GM12891 (cell line): ENCODE results near the gene RNF182.

GRCh38 chr6:11042946-11044117, 773 bp downstream of the ELOVL2 start:
- RRBS, result 2% methylated on average over 40 of the region's 80 CpGs

GRCh38 chr6:11194290-11194873, 38.1 kb downstream of the NEDD9 start:
- RRBS, result no CpG with 5 or more reads among the region's 5 CpGs

DNA sequence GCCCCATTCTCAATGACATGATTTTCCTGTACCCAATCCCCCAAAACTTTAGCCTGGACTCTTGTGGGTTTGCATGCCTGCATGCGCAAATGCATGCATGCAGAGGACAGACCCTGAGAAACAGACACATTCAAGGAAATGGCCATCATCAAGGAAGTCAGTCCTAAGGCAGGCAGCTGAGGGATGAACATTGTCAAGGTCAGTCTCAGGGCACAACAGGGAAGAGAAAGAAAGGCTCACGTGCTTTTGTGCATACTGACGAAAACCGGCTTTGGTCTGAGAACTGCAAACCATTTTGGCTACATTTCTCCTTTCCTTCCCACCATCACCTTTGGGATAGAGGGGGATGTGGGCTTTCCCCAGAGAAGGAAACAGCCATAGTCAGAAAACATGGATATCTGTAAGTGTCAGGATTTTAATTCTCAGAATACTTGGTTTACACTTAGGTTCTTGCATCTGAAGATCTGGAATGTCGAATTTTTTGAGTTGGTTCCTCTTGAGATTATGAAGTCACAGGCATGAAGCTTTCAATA, 12.9 kb downstream of the NEDD9 start:
- RRBS, result no CpG with 5 or more reads among the region's 5 CpGs

DNA sequence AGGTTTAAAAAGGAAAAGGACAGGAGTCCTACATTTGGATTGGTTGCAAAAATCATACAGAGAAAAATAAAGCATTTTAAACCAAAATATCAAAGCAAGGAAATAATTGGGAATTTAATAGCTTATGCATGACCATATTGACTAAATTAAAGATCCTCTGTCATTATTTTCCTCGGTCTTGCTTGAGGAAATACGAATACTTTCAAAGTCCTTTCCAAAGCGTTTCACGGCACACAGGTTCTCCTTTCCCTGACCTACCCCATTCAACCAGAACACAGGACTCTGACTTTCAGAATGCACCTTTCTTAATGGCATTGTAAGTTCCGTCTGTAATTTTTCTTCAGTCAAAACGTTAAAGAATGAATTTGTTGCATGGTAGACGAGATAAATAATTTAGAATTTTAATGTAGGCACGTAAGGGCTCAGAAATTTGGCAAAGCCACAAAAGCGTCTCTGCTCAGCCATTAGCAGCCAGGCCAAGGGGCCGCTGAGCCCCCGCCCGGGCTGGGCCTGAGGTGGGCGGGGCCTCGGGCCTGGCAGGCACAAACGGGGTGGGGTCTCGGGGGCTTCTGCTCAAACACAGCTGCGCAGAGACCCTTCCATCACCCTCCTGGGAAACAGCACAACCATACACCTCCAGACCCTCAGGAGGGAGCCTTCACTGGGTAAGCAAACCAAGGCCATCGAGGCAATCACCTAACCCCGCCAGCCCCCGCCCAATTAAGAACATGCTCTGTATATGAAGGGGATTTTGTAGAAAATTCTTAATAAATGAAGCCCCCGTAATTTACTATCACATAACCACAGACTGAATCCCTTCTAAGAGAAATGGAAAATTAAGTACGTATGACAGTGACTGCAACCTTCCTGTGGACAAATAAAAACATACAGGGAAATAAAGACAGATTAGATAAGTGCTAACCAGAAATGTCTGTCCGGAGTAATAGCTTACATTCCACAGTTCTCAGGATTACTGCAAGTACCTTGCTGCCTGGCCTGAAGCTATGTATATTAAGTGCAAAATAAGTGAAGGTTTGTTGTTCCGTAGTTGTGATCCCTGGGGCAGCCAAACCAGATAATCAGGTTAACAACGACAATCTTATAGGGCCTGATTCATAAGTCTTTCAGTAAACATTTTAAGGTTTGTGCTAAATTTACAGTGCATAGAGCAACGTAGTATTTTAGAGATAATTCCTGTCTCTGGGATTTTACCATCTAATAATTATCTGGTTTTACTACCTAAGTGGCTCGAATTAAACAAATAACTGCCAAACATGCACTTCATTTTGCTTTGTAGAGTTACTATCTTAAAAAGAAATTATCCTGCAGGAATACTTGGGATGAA, 3.1 kb downstream of the NEDD9 start:
- RRBS, result no CpG with 5 or more reads among the region's 27 CpGs

DNA sequence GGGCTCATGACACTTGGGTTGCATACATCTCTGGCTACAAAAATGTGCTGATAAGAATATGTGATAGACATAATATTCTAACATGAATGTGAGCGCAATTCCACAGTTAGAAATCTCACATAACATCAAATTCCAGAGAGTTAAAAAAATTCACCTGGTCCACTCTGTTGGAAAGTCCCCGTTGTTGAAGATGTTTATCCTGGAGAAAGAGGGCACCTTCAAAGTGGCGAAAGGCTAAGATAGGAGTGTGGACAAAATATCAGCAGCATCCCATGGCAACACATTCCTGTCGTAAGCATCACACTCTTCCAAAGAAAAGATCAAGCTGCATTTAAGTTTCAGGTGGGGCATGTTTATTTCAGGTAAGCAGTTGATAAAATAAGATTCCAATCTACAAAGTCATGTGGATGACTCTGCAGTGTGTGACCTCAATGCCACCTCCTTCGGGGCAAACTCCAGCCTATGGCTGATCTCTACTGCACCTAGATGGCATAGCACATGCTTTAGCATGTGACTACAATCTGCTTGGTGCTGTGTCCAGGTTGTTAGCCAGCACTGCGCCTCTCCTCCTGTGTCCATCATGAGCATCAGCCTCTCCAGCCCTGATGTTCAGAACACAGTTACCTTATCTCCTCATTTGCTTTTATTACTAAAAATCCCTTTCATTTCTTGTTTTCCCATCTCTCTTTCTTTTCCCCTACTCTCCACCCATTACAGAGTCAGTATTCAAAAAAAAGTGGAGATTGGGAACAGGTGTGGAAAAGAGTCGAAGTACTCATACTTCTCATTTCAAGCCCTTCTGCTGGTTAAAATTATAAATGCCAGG, 111.9 kb upstream of the NEDD9 start:
- RRBS, result no CpG with 5 or more reads among the region's 7 CpGs

- RRBS, result no CpG with 5 or more reads among the region's 1 CpG
Observed at GRCh38 chr6:11433738-11434340, 103.7 kb upstream of the TMEM170B start.

DNA sequence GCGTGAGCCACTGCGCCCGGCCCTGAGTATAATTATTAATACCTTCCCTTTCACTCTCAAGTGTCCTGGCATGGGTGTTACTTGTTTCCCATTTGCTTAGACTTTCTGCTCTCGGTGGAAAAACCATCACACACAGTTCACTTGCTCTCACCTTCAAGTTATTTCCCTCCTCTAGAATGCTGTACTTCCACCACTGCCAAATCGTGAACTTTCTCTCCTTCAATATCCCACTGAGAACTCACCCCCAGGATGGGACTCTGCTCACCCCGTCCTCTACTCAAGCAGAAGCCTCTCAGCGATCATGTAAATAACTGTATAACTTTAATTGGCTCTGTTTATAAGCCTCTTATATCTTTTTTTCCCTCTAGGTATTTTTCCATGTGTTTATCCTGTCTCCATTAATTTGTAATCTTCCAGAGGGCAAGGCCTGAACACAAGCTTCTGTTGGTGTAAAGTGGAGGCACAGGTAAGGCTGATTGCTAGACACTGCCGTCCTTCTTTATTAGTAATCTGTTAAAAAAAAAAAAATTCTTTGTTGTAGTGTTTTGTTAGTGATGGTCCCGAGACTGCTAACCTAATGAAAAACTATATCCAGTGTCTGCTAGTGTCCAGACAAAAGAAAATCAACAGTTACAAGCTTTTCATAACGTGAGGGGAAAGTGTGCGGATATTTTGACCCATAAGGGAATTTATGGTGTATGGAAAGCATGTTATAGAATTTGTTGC, 4.4 kb upstream of the HIVEP1 start:
- RRBS, result no CpG with 5 or more reads among the region's 11 CpGs

- RRBS, result no CpG with 5 or more reads among the region's 6 CpGs
Observed at GRCh38 chr6:12122477-12122952, 110.4 kb downstream of the HIVEP1 start.

DNA sequence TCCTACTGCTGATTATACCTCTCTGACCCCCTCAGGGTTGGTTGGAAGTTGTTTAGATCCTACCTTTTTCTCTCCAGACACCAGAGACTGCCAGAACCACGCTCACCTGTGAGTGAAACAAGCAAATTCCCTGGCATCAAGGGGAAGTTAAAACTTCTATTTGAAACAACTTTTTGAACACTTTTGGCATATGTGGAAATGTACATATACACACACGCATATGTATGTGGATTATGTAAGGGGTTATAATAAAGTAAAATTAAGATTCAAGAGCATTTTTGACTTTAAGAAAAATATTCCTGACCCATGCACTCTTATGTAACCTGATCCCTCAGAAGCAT, 40.4 kb upstream of the EDN1 start:
- RRBS, result no CpG with 5 or more reads among the region's 2 CpGs

GRCh38 chr6:12646672-12646919, 70.0 kb upstream of the PHACTR1 start:
- RRBS, result no CpG with 5 or more reads among the region's 1 CpG

DNA sequence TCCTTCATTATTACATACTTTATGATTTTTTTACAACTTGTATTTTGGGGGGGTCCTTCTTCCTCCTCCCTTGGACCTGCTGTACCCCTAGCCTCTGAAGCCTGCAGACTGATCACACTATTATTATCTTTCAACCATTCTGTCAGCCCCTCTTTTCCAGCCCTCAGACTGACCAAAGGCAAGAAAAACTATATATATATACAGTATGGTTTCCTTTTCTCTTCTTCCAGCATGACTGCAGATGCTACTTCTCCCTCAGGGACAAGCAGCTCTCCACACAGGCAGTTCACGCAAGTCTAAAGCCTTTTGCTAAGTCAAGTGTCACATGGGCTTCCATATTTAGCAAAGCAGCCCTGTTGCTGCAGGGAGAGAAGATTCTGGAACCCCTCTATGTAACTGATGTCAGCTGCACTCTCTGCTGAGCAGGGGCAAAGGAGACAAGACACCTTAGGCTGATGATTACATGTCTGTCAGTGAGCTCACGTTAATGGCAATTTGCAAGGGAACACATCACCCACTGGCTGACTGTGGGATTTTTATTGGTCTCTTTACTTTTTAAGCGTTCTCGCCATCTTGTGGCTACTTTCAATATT, 177.0 kb downstream of the PHACTR1 start:
- RRBS, result no CpG with 5 or more reads among the region's 4 CpGs

DNA sequence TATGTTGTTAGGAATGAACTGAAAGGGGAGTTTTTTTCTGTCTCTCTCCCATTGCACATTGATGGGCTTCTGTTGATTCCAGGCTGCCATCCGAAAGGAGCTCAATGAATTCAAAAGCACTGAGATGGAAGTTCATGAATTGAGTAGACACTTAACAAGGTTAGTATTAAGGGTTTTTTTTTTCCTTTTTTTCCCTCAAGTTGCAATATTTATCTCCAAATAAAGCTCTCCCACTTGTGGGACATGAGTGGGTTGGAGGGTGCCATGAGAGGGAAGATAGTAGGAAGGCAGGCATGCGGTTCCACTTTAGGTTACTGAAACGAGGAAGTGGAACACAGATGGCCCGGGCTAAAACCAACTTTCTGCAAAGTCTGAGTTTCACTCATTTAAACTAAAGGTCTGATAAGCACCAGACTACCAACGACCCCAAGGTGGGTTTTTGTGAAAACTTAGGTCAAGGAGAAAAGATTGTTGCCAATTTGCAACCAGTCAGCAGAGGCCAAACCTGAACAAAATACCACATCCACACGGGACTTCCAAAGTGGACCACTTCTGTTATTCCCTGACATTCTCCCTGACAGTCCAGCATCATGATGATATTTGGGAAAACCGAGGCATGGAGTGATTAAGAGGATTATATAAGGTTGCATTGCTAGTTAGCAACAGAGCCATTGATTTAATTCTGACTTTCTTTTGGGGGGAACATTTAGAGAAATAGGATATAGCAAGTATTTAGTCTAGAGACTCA, 42.1 kb downstream of the TBC1D7 start:
- RRBS, result no CpG with 5 or more reads among the region's 7 CpGs

- RRBS, result no CpG with 5 or more reads among the region's 1 CpG
Observed at GRCh38 chr6:13381430-13381837, 53.1 kb upstream of the TBC1D7 start.

- RRBS, result no CpG with 5 or more reads among the region's 40 CpGs
Observed at GRCh38 chr6:13488169-13488592, 781 bp upstream of the GFOD1 start.

DNA sequence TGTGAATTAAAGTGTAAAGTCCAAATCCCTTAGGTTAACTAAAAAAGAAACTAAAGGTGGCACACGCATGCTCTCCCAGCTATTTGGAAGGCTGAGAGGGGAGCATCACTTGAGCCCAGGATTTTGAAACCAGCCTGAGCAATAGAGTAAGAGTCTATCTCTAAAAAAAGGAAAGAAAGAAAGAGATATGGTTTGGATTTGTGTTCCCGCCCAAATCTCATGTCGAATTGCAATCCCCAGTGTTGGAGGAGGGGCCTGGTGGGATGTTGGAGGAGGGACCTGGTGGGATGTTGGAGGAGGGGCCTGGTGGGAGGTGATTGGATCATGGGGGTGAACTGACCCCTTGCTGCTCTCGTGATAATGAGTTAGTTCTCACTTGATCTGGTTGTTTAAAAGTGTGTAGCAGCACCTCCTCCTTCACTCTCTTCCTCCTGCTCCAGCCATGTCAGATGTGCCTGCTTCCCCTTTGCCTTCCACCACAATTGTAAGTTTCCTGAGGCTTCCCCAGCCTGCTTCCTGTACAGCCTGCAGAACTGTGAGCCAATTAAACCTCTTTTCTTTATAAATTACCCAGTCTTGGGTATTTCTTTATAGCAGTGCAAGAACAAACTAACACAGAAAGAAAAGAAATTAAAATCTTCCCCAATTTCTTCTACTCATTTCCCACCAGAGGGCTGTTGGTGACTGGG, 25.4 kb upstream of the SIRT5 start:
- RRBS, result no CpG with 5 or more reads among the region's 4 CpGs

- RRBS, result no CpG with 5 or more reads among the region's 3 CpGs
Observed at GRCh38 chr6:13558773-13559249, 15.6 kb upstream of the SIRT5 start.

GRCh38 chr6:13710399-13711464, 903 bp downstream of the RANBP9 start:
- RRBS, result under 1% methylated on average over 35 of the region's 97 CpGs

DNA sequence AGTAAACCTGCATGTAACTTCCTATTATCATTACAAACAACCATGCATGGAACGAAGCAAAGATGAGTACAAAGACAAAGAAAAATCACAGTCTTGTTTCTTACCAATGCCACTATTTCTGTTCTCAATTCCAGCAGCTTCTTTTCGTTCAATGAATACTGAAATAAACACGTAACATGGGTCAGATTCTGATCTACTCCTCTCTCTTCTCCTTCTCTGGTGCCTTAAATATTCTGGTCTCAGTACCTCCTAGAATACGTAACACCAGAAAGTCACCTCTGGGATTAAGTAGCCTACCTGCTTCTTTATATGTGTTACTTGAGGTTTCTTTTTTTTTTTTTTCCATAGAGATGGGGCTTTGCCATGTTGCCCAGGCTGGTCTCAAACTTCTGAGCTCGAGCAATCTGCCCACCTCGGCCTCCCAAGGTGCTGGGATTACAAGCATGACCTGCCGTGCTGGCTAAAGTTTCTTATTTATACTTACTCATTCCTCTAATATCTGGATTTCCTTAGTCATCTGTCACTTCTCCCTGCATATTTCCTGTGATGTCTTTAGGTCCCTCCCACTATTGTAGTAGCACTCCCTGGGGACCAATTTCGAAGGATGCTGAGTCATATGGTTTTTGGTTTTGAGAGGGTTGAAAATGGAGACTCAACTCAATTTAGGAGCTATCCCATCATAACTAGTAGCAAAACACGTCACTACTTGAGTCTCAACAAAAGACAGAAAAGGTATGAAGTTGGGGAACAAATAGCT, 20.4 kb downstream of the MCUR1 start:
- RRBS, result no CpG with 5 or more reads among the region's 9 CpGs

DNA sequence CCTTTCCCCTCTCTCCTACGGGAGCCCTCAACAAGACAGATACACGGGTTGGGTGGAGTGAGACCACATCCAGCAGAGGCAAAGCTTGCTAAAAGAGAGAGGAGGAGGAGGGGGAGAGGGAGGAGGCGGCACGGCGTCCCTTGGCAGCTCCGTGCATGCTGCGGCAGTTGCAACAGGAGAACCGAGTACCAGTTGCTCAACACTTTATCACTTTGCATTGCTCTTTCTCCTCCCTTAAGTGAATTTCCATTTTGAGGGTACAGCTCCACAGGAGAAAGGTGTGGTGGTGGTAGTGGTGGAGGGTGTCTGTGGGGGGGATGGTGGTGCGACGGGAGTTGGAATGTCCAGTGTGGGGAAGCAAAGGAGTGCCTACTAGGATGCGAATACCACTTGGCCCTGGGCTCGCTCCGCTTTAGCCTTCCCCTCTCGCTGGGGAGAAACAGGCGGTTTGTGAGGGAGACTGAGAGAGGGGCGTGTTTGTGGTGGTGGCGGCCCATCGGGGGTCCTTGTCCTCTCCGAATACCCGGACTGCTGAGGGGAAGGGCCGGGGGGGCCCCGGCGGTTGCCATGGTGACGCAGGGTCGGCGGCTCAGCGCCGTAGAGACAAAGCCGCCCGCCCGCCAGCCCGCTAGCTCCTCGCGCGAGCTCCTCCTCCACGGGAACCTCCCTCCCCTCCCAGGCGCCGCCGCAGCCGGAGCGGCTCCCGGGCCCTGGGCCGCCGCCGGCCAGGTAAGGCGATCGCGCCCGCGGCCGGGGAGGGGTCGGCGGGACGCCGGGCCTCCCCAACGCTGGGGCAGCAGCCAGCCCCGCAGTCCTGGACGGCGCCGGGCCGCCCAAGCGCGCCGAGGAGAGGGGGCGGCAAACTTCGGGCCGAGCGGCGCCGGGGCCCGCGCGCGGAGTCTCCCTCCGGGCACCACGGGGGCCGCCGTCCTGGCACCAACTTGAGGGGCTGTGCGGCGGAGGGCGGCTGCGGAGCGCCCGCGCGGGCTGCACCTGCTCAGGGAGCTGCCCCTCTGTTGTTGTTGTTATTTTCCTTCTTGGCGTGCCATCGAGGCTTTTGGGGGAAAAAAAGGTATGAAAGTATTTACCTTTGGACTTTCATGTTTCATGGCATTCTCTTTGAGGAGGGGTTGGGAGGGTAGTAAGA, at the start of gene RNF182:
Gene RNF182, plus strand, starts transcription at position 658 of the 1,147 bp plus-strand sequence.
- RRBS, result 2% methylated on average over 11 of the region's 88 CpGs

DNA sequence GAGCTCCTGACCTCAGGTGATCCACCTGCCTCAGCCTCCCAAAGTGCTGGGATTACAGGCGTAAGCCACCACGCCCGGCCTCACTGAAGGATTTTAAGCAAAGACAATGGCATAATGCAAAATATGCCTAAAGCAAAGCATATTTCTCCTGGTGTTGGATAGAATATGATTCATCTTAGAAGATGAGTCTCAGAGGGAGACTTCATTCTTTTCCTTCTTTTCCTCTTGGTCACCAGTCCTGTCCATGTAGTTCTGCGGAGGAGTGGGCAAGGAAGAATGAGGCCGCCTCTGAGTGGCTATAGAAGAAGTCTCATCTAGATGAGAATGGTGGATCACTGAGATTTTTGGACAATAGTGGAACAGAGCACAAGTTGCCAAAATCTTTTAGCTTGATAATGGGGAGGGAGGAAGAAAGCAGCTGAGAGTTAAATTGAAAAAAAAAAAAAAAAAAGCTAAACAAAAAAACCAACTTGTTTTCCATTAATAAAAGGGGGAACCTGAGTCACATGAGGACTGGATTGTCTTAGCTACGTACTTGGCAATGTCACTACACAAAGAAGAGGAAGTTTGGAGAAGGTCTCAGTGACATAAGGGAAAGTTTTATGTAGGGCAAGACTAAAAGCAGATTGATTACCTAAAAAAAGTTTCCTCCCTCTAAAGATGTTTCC, 5.9 kb downstream of the CD83 start:
- RRBS, result no CpG with 5 or more reads among the region's 6 CpGs